Mononuclear cell (primary cell): ENCODE results near the gene ZP3.

DNA sequence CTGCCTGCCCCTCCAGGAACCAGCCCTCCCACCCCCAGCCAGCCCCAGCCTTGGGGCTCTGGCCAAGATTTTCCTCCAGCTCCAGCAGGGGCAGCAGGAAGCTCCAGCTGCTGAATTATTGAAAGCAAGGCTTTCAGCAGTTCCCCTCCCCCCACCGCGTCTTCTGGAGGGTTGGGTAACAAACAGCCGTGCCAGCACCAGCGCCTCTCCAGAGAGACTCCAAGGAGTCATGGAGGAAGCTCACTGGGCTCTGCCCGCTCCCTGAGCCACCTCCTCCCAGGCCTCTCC is 19.0 kb downstream of the SRRM3 start:
- RRBS, result no CpG with 5 or more reads among the region's 5 CpGs

DNA sequence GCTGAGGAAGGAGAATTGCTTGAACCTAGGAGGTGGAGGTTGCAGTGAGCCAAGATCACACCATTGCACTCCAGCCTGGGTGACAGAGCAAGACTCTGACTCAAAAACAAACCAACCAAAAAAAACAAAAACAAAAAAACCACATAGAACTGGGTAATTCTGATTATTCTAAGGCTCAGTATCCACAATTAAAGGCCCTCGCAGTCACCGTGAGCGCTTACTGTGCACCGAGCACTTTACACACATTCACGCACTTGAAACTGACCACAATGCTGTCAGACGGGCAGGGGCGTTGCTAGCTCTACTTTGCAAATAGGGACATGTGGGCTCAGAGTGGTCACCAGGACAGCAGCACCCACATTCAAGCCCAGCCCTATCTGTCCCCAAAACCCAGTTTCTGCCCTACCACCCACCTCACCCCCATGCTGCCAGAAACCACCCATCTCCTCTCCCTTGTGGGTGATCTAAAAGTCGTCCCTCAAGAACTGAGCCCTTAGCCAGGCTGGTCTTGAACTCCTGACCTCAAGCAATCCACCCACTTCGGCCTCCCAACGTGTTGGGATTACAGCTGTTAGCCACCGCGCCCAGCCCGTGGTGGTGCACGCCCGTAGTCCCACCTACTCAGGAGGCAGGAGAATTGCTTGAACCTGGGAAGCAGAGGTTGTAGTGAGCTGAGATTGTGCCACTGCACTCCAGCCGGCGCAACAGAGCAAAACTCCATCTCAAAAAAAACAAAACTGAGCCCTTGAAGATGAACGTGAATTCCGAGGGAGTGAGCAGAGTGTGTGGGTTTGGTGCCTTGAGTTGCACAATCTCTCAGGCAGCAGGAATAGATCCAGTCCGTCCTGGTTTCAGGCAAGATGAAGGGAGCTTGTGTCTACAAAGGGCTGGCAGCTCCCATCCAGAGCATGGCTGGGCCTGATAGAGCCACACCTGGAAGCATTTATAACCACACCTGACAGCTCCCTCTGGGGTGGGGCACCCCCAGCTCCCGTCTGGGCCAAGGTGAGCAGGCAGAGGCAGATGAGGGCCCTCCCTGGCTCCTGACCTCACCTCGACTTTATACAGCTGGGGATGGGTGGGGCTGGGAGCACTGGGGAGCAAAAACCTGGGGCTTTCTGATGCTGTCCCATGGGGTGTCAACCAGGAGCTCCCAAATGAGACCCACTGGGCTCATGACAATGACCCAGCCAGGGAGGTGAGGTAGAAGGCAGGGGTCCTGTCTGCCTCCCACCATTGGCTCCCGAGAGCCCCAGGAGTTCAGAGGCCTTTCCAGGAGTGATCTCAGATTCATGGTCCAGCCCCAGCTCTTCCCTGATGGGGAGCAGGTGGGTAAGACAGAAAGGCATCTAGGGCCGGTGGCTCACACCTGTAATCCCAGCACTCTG is 5.3 kb upstream of the HSPB1 start:
- RRBS, result no CpG with 5 or more reads among the region's 24 CpGs

- RRBS, result no CpG with 5 or more reads among the region's 22 CpGs
Measured at GRCh38 chr7:76328394-76329213, 26.1 kb downstream of the HSPB1 start.

- RRBS, result no CpG with 5 or more reads among the region's 5 CpGs
Measured at GRCh38 chr7:76331157-76331681, 27.6 kb downstream of the YWHAG start.

DNA sequence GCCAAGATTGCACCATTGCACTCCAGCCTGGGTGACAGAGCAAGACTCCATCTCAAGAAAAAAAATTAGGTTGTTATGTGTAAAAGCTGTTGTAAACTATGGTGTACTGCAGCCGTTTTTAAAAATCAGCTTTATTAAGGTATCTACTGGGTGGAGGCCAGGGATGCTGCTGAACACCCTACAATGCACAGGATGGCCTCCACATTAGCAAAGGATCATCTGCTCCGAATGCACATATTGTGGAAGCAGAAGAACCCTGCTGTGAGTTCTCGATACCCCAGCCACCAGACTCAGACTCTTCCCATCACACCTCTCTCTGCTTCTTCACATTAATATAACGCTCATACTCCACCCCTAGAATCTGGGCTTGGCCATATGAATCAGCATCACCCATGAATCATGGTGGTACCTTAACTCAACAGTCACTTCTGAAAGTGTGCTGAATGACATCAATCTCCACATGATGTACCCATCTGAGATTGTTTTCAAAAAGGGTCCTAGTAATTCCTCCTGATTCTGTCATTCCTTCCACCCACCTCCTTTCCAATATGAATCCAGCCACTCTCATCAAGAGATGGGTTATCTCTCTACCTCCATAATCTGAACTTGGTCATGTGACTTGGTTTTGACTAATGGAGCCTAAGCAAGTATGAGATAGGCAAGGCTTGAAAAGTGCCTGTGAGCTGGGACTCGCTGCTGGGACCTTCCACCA is 15.6 kb downstream of the YWHAG start:
- RRBS, result no CpG with 5 or more reads among the region's 5 CpGs

DNA sequence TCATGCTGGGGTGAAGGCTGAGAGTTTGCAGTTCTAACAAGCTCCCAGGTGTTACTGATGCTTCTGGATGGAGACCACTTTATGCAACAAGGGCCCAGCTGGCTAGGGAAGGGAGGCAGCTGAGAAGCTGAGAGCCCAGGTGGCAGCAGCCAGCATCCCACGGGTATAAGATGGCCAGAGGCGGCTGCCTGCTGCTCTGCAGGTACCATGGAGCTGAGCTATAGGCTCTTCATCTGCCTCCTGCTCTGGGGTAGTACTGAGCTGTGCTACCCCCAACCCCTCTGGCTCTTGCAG is at the start of gene ZP3:
TSS of gene ZP3 (plus strand) at position 193 of the 294 bp plus-strand sequence.
- RRBS, result no CpG with 5 or more reads among the region's 2 CpGs

DNA sequence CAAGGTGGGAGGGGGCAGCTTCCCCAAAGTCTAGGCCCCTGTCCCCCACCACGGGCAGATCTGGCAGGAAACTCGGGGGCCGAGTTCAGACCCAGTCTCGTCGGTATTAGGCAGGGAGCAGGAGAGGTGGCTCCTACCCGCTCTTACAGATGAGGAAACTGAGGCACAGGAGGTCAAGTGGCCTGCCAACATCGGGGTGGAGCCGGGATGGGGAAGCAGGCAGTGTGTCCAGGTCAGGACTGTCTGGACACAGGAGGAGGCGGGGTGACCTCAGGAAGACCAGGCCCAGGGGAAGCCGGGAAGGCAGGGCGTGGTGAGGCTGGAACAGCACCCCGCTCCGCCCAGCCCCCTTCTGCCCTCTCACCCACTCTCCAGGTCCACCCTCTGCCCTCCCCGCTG is 26.2 kb downstream of the SPDYE17 start:
- RRBS, result no CpG with 5 or more reads among the region's 14 CpGs

DNA sequence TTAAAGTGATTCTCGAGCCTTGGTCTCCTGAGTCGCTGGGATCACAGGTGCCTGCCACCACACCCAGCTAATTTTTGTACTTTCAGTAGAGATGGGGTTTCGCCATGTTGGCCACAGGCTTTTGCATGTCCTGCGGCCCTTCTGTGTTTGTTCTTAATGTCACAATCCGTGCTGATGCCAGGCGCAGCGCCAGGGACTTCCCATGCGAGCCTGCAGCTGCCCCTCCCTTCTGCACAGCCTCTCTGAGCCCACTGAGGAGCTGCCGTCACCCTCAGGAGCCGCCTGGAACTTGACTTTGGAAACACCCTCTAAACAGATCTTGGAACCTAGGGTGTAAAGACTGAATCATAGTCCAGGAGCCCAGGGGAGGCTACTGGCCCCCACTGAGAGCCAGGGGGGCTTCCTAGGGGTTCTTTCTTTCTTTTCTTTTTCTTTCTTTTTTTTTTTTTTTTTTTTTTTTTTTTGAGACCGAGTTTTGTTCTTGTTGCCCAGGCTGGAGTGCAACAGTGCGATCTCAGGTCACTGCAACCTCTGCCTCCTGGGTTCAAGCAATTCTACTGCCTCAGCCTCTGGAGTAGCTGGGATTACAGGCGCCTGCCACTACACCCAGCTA is 24.1 kb downstream of the SPDYE17 start:
- RRBS, result no CpG with 5 or more reads among the region's 13 CpGs

DNA sequence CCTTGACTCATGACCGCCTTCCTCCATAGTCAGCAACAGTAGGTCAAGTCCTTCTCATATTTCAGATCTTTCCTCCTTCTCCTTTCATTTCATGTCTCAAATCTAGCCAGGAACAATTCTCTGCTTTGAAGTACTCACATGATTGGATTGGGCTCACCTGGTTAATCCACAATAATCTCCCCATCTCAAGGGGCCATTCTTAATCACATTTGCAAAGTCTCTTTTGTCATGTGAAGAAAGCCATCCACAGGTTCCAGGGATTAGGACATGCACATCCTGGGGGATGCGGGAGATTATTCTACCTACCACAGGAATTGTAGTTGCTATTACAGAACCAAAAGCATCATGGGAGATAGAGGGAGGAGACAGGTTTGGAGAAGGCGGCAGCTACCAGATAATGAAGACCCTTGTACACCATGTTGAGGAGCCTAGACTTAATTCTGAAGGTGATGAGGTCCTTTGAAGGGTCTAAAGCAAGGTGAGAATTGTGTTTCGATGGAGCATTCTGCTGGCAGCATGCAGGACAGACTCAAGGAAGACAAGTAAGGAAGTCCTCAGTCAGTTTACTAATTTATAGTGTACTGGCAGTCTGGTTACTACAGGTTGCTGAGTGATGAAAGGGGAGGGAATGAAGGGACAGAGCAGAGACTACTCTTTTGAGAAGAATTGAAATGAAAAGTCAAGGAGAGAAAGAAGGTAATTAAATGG is 24.8 kb upstream of the FGL2 start:
- RRBS, result no CpG with 5 or more reads among the region's 4 CpGs

GRCh38 chr7:77327022-77327766 is 89.0 kb downstream of the GSAP start:
- RRBS, result no CpG with 5 or more reads among the region's 11 CpGs

GRCh38 chr7:77536382-77536978 is 615 bp upstream of the PTPN12 start:
- RRBS, result 3% methylated on average over 5 of the region's 36 CpGs

DNA sequence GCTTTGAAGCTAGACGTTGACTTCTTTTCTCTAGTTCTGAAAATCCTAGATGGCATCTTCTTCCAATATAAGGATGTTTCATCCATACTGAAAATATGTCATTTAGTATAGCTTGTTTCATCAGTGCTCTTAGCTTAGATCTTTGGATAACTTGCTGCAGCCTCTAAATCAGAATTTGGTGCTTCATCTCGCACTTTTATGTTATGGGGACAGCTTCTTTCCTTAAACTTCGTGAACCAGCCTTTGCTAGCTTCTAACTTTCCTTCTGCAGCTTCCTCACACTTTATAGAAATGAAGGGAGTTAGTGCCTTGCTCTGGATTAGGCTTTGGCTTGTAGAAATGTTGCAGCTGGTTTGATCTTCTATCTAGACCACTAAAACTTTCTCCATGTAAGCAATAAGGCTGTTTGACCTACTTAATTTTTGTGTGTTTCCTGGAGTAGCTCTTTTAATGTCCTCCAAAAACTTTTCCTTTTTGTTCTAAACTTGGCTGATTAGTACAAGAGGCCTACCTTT is 50.6 kb downstream of the PTPN12 start:
- RRBS, result no CpG with 5 or more reads among the region's 3 CpGs

GRCh38 chr7:77626538-77627744 is 69.3 kb upstream of the RSBN1L start:
- RRBS, result no CpG with 5 or more reads among the region's 6 CpGs

GRCh38 chr7:77684866-77685760 is 11.1 kb upstream of the RSBN1L start:
- RRBS, result no CpG with 5 or more reads among the region's 7 CpGs

- RRBS, result no CpG with 5 or more reads among the region's 7 CpGs
Measured at GRCh38 chr7:77760819-77761155, 37.4 kb downstream of the TMEM60 start.

DNA sequence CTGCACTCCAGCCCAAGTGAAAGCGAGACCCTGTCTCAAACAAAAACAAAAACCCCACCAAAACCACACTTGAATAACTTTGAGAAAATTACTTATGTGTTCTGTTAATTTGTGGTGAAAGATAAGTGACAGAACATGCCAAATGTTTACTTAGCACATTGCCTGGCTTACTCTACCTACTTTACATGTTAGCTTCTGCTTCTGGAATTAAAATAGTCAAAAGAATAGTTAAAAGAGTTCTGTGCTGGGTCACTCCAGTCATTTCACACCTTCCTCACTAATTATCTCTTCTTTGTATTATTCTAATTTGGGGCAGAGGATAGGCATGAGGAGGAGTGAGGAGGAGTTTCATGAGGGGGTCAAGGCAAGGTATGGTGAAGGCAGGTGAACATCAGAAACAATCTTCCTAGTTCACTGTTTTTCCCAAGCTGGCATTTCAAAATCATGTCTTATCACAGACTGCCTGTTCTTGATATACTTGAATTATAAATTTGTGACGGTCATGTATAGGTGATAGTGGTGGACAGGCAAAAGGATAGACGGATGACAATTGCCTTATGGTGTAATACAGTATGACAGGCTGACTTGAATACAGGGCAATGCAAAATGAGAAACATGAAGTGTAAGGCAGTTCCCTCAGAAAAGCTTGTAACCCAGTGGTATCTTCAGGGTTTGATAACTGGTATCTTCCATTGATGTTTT is 9.6 kb downstream of the TMEM60 start:
- RRBS, result no CpG with 5 or more reads among the region's 3 CpGs

GRCh38 chr7:79234399-79234975 is 219.0 kb downstream of the MAGI2 start:
- RRBS, result no CpG with 5 or more reads among the region's 13 CpGs

- RRBS, result 4% methylated on average over 10 of the region's 38 CpGs
Measured at GRCh38 chr7:79452536-79453361, 718 bp downstream of the MAGI2 start.

- RRBS, result no CpG with 5 or more reads among the region's 5 CpGs
Measured at GRCh38 chr7:80263269-80263845, 128.7 kb downstream of the GNAI1 start.